ENCODE measurements around a stretch of chr9.

- PRO-cap, result no peak
- RAMPAGE, long total RNA, result no peak
- RRBS, result 84% methylated on average over 3 of the region's 42 CpGs
These were observed 10.5 kb downstream of the TMEM250 start for GRCh38 chr9:136107842-136108902.

DNA sequence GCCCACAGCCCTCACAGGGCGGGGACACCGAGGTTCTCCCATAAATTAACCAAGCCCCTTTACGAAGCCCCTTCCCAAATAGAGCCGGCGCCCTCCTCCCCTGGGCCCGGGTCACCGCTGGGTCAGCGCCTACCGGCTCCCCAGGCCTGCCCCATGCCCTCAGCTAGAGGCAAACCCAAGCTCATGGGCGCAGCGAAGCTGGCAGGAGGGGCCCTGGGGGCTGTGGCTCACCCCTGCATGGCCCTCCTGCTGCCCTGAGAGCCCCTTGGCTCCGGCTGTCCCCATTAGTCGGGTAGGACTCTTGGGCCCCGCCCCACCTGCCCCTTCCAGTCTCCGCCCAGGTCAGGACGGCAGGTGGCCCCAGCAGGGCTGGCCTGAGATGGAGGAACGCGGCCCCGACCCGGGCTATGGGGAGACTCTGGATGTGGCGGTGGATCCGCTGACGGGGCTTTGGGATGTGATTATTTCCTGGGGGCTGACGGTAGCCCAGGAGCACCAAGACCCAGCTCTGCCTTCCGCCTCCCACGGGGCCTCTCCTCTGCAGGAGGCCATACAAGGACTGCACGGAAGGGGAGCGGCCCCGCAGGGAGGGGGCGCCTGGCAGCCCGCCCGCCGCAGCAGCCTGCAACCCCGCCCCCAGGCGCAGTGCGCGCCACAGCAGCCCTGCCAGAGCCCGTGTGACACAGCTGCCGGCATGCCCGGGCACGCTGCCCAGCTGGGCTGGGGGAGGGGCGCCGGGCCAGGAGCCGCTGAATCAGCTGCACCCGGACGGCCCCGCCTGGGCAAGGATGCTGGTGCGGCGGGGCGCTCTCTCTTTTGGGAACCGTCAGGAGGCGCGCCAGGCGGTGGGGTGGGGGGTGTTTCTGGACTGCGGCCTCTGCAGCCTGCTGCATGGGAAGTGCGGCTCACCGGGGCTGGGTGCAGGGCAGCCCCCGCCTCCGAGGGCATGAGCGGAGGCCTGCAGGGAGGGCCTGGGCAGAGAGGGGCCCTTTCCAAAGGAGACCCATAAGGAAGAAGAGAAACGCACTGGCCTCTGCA is 9.2 kb downstream of the TMEM250 start:
- PRO-cap, result no peak
- RAMPAGE, long total RNA, result no peak
- RRBS, result 2% methylated on average over 5 of the region's 61 CpGs

- PRO-cap, result no peak
- RAMPAGE, long total RNA, result no peak
- RRBS, result no CpG with 5 or more reads among the region's 16 CpGs
These were observed 33.7 kb downstream of the LHX3 start for GRCh38 chr9:136171047-136171877.

GRCh38 chr9:136218308-136219125 is 13.6 kb upstream of the LHX3 start:
- PRO-cap, result no peak
- RAMPAGE, long total RNA, result no peak
- RRBS, result 96% methylated on average over 3 of the region's 33 CpGs

DNA sequence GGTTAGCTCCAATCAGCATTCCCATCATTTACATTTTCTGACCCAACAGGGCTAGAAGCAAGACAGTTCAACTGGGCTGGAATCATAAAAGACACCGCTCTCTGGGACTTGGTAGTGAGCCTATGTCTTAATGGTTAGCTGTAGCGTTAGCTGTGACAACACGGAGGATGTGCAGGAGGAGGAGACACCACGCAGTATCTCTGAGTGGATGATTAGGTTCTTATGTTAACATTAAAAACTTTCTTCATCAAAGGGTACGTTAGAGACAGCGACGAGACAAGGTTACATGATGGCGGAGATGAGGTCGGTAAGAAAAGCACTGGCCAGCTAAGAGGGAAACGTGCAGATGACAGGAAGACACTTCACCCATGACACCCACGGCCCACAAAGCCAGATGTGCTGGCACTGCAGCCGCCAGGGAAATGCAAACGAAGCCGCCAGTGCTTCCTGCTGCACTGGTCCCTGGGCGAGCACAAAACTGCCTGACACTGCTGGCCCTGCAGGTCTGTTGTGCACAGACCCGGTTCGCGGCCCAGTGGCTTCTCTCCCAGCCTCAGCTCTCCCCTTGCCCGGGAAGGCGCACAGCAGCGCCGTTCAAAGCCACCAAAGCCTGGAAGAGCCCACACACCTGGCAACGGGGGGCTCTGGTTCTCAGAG is 20.3 kb upstream of the LHX3 start:
- PRO-cap, result no peak
- RAMPAGE, long total RNA, result no peak
- RRBS, result 86% methylated on average over 4 of the region's 23 CpGs

DNA sequence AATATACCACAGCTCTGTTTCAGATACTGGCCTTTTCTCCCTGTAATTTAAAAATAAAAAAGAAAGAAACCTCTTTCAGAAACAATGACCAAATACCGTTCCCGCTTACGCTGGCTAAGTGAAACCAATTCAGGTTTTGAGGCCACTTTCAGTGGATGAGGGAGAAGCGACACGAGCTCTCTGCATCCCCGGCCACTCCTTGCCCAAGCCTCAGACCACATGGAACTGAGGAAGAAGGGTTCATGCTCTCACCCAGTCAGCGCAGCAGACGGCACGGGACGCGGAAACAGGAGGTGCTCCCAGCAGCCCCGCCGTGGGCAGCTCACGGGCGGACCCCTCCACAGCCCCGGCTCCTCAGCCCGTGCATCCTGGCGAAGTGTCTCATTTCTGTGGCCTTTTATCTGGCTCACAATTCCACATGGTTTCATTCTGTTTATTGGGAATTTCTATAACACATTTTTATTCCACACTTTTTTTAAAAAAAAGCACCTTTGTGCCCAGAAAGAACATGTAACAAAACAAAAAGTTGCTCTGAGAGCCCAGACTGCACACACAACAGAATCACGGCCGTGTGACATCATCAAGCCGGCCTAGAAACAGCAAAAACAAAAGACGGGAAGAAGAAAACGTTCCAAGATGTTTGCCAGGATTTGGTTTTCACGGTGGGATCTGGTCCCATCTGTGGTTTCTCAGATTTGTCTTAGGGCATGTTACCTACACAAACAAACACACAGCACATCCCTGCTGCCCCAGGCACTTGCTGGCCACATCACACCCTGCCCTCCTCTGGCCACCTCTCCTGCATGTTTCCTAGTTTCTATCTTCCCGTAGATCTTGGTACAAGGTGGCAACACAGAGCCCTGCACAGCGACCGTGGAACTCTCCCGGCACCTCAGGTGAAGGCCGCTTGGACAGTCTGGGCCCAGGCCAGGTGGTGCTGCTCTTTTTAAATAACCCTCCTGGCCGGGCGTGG is 16.3 kb downstream of the QSOX2 start:
- PRO-cap, result no peak
- RAMPAGE, long total RNA, result no peak
- RRBS, result 82% methylated on average over 2 of the region's 31 CpGs

GRCh38 chr9:136325897-136326747 is 1.2 kb upstream of the GPSM1 start:
- PRO-cap, result no peak
- RAMPAGE, long total RNA, result no peak
- RRBS, result 19% methylated on average over 7 of the region's 30 CpGs

GRCh38 chr9:136341273-136341698 is 13.9 kb downstream of the GPSM1 start:
- PRO-cap, result no peak
- RAMPAGE, long total RNA, result no peak
- RRBS, result no CpG with 5 or more reads among the region's 11 CpGs

DNA sequence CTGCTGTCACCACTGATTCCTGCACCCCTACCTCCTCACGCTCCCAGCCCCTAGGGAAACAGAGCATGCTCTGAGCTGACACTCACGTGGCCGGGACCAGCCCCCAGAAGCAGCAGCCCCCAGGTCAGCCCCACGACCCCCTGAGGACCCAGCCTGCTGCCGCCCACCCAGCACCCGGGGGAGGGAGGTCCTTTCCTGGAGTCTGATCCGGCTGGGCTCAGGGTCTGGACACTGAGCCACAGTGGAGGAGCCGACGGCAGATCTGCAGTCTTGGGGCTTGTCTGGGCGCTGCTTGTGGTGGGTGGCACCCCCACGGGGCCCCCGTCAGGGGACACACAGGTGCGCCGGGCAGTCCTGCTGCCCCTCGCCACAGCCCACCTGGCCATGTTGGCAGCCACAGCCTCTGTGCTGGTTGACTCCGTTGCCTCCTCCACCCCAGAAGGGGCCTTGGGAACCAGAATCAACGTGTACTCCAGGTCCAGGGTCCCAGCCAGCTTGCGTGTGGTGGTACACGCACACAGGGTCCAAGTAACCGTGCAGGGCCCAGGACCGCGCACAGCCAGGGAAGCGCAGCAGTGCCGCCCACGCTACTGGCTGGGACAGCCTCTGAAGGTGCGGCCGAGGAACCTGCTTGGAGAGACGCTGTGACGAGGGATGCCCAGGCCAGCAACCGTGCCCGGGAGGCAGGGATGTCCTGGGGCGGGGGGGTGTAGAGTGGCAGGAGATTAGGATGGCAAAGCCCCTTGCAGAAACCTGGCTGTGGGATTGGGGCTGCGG is 3.6 kb downstream of the DNLZ start:
- PRO-cap, result no peak
- RAMPAGE, long total RNA, result no peak
- RRBS, result 60% methylated on average over 3 of the region's 33 CpGs

GRCh38 chr9:136361639-136362174 is 1.8 kb downstream of the DNLZ start:
- PRO-cap, result no peak
- RAMPAGE, long total RNA, result no peak
- RRBS, result 86% methylated on average over 6 of the region's 23 CpGs

DNA sequence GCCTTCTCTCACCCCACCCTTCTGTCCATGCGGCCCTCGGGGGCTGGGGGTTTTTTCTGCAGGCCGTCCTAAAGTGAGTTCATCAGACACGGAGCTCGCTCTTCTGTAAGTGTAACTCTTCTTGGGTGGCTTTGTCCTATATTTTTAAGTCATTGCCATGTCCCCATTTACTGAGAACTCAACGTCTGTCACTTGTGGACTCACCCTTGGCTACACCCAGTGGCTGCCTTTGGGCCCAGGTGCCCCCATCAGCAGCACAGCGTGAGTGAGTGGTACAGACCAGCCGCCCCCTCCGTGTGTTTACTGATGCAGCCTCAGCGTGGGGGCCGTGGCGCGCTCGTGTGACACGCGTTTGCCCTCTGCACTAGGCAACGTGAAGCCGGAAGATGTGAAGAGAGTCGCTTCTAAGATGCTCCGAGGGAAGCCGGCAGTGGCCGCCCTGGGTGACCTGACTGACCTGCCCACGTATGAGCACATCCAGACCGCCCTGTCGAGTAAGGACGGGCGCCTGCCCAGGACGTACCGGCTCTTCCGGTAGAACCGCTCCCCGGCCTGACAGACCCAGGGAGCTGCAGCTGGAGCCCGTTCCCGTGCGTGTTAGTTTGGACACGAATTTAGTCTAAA is 12.4 kb downstream of the PMPCA start:
- PRO-cap, result no peak
- RAMPAGE, long total RNA, result no peak
- RRBS, result 98% methylated on average over 5 of the region's 36 CpGs

DNA sequence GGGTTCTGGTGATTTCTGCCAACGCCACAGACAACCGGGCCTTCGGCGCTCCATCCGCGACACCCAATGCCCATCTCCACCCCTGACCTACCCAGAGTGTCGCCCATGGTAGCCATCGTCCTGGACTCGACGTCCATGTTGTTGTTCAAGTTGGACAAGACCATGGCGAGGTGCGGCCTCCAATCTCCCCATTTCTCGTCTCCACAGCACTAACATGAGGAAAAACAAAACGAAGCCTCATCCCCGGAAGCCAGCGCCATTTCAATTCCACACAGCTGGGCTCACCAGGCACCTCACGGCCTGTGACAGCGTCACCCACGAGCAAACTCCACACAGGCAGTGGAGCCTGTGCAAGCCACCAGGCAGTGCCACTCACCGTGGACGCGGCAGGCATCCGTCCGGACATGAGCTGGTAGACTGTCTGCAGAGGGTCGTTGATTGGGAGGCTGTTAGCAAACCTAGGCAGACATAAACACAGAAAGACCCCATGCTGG is 20.1 kb upstream of the INPP5E start:
- PRO-cap, result no peak
- RAMPAGE, long total RNA, result no peak
- RRBS, result 94% methylated on average over 2 of the region's 25 CpGs

- PRO-cap, result no peak
- RAMPAGE, long total RNA, result no peak
- RRBS, result 74% methylated on average over 4 of the region's 55 CpGs
These were observed 30.2 kb downstream of the NOTCH1 start for GRCh38 chr9:136515328-136516401.

DNA sequence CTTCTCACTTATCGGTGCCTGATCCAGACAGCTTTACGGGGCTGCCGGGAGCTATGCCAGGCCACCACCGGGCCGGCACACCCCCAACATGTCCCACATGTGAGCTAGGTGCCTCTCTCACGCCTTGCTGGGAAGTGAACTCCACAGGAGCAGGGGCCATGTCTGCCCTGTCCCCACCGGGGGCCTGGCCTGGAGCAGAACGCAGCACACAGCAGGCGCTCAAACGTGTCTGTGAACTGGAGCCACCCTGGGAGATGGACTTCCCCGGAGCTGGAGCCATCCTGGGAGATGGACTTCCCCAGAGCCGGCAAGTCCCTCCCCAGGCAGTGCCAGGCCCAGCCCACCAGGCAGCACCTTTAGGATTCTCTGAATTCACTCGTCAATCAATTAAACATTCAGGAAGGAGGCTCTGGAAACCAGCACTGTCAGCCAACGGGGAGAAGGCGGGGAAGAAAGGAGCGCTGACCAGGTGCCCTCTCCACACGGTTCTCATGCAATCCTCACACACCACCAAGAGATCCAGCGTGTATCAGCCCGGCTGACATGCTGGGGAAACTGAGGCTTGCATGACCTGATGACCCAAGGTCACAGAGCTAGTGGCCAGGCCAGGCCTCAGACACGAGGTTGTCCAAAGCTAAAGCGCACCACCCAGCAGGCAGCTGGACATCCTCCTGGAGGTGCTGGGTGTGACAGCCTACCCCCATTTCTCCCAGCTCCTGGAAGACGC is 5.6 kb downstream of the NOTCH1 start:
- PRO-cap, result no peak
- RAMPAGE, long total RNA, result no peak
- RRBS, result 17% methylated on average over 4 of the region's 22 CpGs

GRCh38 chr9:136596401-136597066 is 50.7 kb upstream of the NOTCH1 start:
- PRO-cap, result no peak
- RAMPAGE, long total RNA, result no peak
- RRBS, result no CpG with 5 or more reads among the region's 23 CpGs

- PRO-cap, result no peak
- RAMPAGE, long total RNA, result no peak
- RRBS, result no CpG with 5 or more reads among the region's 8 CpGs
These were observed 38.1 kb upstream of the EGFL7 start for GRCh38 chr9:136624672-136625009.

- PRO-cap, result no peak
- RAMPAGE, long total RNA, result no peak
- RRBS, result no CpG with 5 or more reads among the region's 38 CpGs
These were observed 5.8 kb upstream of the EGFL7 start for GRCh38 chr9:136656744-136657555.

- PRO-cap, result no peak
- RAMPAGE, long total RNA, result no peak
- RRBS, result 16% methylated on average over 4 of the region's 28 CpGs
These were observed 1.2 kb upstream of the EGFL7 start for GRCh38 chr9:136661194-136662224.

- PRO-cap, result no peak
- RAMPAGE, long total RNA, result no peak
- RRBS, result no CpG with 5 or more reads among the region's 6 CpGs
These were observed 9.7 kb downstream of the EGFL7 start for GRCh38 chr9:136672393-136672789.

DNA sequence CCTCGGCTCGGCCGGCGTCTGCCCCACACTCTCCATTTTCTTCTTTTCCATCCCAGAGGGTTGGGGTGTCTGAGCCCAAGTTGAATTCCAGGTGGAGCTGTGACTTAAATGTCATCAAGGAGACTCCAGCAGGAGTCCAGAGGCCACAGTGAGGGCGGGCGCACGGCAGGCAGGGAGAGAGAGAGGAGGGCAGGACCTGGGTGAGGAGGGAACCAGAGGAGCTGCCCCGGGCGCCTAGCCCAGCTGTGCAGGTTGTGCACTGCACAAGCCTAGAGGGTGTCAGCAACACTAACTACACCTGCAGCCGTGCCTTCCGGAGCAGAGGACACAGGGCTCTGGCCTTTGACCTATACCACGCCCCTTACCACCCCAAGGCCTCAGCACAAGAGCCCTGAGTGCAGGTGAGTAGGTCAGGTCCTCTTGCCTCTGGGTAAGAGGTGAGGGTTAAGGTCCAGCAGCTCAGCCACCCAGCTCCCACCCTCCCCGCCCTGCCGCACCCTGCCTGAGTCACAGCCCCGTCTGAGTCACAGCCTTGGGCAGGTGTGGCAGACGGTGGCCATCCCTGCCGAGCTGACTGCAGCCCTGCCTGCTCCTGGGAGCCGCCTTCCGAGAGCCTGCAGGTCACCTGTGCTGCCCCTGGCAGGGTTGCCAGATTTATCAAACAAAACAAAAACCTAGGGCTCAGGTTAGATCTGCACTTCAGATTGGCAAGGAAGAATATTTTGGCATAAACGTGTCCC is 6.4 kb upstream of the AGPAT2 start:
- PRO-cap, result no peak
- RAMPAGE, long total RNA, result no peak
- RRBS, result 63% methylated on average over 4 of the region's 20 CpGs